ENCODE measurements around the genes RAG2 and LRRC4C.

- PRO-cap, 3 experiments, result no peak in any of the 3 experiments
- RRBS, result no CpG with 5 or more reads among the region's 6 CpGs
Measured at GRCh38 chr11:34624488-34625352, 3.8 kb downstream of the EHF start.

- PRO-cap, 3 experiments, result no peak in any of the 3 experiments
- RRBS, result no CpG with 5 or more reads among the region's 8 CpGs
Measured at GRCh38 chr11:34912889-34913485, 3.2 kb downstream of the APIP start.

- PRO-cap, 3 experiments, result no peak in any of the 3 experiments
- RRBS, result no CpG with 5 or more reads among the region's 1 CpG
Measured at GRCh38 chr11:35111054-35111318, 28.0 kb upstream of the CD44 start.

GRCh38 chr11:35116605-35117223, 22.3 kb upstream of the CD44 start:
- PRO-cap, 3 experiments, result no peak in any of the 3 experiments
- RRBS, result no CpG with 5 or more reads among the region's 3 CpGs

GRCh38 chr11:35139502-35139973, 567 bp downstream of the CD44 start:
- PRO-cap, 3 experiments, result peak in 3 of 3 experiments; most common plus-strand start chr11:35139776 (in 2); most common minus-strand start chr11:35139693 (in 3)
- RRBS, result 2% methylated on average over 14 of the region's 18 CpGs

DNA sequence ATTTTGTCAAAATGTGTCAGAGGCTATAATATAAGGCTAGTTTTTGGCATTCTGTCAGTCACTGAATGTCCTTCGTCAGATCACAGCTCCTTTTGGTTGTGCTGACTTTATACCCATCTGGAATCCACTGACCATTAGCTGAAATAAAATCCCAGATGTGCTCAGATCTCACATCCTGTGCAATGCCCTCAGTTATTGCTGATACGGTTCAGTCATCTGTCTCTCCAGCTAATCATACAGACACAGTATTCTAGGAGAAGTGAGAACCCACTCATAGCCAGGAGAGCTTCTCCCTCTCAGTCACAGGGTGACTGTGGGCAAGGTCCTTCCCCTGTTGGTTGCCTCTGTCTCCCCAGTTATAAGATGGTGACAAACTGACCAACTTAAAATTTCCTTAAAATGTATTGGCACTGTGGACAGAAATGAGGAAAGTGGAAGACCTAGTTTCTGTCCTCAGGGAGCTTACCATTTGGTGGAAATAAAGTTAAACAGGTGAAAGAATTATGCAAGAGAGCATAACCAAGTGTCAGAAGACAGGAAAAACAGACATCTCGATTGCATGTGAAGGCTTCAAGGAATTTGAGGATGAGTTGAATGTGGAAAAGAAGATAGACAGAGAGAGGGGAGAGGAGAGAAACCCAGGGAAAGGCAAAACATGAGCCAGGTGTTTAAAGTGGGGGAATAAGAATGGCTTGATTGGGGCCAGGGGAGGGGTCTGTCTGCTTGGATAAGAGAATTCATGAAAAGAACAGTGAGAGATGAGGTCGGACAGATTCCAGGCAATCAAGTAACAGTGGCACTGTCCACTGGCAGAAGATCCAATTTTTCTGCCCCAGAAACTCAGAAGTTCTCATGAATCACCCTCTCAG, 11.8 kb downstream of the CD44 start:
- PRO-cap, 3 experiments, result peak in 1 of 3 experiments; most common plus-strand start position 618 of the sequence (in 1)
- RRBS, result no CpG with 5 or more reads among the region's 4 CpGs

DNA sequence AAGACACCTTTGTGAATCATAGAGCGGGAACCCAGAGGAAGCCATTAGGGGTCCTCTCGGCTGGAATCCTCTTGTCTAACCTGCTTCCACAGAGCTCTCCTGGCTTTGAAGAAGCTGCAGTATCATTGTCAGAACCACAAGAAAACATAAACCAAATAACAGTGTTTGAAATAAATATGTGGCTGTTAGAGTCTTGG, 37.9 kb downstream of the CD44 start:
- PRO-cap, 3 experiments, result no peak in any of the 3 experiments
- RRBS, result no CpG with 5 or more reads among the region's 2 CpGs

GRCh38 chr11:35340085-35340581, 79.2 kb downstream of the SLC1A2 start:
- PRO-cap, 3 experiments, result no peak in any of the 3 experiments
- RRBS, result no CpG with 5 or more reads among the region's 3 CpGs

DNA sequence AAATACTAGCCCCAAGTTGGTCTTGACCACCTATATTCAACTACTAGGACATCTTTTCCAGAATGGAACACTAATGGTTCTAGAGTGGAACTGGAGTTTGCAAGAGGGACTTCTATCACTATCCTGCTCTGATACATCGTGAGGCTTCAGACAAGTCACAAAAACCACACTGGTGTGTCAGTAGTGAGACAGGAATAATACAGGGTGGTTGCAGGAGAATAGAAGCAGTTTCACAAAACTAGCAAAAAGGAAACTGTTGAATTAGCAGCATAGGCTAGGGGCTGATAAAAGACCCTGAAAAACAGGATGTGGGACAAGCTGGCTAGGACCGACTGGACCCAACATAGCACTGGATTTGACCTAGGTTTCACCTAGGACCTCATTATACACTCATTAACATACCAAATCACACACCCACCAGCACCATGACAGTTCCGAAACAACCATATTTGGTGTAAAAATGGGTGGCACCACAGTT, 76.4 kb downstream of the SLC1A2 start:
- PRO-cap, 3 experiments, result no peak in any of the 3 experiments
- RRBS, result no CpG with 5 or more reads among the region's 3 CpGs

DNA sequence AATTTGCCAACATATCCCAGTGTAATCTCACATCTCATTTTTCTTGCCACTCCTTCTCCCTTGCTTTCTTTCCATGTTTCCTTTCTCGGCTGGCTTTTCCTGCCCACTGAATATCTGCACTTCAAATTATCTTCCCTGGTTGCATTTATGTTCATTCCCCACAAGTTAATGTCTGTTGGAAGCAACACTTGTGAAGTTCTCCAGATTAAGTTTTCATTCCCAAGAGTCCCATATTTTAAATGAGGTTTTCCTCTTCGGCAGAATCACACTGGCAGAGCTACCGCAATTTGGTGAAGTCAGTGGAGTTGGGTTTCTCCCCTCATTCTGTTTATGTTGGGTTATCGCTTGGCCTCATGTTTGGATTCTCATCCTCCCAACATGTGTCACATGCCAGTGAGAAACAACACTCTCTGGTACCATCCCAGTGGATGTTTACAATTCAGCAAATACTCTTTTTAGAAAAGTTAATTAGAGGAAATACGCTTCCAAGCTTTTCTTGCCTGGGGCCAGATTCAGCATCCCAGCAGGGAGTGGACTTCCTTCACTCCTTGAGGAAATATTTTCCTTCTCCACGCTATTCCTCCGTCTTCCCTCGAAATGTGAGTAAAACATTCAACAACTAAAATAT, 2.2 kb downstream of the PAMR1 start:
- PRO-cap, 3 experiments, result no peak in any of the 3 experiments
- RRBS, result no CpG with 5 or more reads among the region's 8 CpGs

- PRO-cap, 3 experiments, result no peak in any of the 3 experiments
- RRBS, result no CpG with 5 or more reads among the region's 15 CpGs
Measured at GRCh38 chr11:36057200-36058068, 113.6 kb downstream of the LDLRAD3 start.

- PRO-cap, 3 experiments, result no peak in any of the 3 experiments
Measured at GRCh38 chr11:36421021-36421246, 89.1 kb downstream of the TRAF6 start.

DNA sequence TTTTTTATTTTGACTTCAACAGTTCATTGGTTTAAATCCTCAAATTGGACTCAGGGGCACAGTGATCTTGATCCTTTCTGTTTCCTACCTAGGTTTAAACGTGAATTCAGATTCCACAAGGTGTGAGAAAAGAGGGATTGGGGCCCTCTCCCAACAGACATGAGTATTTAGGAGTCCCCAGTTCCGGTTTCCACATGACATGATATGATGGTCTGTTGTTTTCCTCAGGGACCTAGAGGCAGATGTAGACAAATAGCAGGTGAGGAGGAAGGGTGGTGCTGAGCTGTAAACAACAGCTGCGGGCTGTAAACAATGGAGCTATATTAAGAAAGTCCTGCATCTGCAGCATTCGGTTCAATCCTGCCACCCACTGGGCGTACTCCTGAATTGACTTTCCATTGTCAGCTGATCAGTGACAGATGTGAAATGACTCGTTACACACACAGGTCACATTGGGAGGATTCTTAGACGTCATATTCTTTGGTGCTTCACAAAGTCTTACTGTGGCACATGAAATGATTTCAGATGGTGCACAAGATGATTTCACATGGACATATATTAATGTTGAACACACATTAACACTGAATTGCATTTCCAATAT, 26.9 kb upstream of the RAG1 start:
- PRO-cap, 3 experiments, result no peak in any of the 3 experiments
- RRBS, result no CpG with 5 or more reads among the region's 7 CpGs

GRCh38 chr11:36598025-36598559, at the start of gene RAG2:
Gene RAG2, minus strand, starts transcription at chr11:36598236.
- PRO-cap, 3 experiments, result no peak in any of the 3 experiments
- RRBS, result no CpG with 5 or more reads among the region's 2 CpGs

DNA sequence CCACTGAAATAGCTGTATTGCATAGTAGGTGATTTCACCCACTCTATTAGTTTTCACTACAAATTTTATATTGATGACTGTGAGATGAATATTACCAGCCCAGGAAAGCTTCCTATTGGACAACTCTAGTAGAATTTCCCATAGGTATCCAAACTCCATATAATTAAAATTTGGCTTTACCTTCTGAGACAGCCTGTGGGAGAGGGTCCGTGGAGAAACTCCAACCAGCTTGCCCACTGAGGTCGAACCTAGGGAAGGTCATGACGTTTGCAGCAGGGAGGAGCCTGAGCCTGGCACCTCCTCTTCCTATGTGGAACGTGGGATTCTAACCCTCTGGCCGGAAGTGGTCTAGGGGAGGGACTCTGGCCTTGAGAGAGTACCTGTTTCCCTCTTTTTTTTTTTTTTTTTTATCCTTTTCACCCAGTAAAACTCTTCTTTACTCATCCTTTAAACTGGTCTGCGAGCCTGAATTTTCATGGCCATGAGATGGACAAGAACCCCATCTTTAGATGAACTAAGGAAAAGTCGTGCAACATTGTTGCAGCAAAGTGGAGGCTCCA, 1360.1 kb downstream of the LRRC4C start:
- PRO-cap, 3 experiments, result no peak in any of the 3 experiments
- RRBS, result no CpG with 5 or more reads among the region's 7 CpGs

DNA sequence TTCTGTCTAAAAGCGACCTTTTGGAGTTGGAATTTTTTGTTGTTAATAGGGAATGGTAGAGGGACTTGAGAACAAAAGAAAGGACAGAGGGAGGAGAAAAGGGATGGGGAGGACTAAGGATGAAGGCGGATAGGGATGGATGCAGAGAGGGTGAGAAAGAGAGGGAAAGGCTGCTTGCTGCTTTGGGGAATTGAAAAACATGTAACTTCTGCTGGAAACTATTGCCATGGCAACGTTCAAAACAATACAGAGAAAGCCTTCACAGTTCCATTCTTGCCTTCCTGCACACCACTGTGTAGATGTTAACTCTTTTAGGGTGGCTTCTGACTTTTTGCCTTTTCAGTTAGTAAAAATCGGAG, 1178.6 kb downstream of the LRRC4C start:
- PRO-cap, 3 experiments, result no peak in any of the 3 experiments
- RRBS, result no CpG with 5 or more reads among the region's 4 CpGs

GRCh38 chr11:41459440-41459886, at the start of gene LRRC4C:
Gene LRRC4C, minus strand, starts transcription at chr11:41459652.
- PRO-cap, 3 experiments, result no peak in any of the 3 experiments
- RRBS, result no CpG with 5 or more reads among the region's 10 CpGs

DNA sequence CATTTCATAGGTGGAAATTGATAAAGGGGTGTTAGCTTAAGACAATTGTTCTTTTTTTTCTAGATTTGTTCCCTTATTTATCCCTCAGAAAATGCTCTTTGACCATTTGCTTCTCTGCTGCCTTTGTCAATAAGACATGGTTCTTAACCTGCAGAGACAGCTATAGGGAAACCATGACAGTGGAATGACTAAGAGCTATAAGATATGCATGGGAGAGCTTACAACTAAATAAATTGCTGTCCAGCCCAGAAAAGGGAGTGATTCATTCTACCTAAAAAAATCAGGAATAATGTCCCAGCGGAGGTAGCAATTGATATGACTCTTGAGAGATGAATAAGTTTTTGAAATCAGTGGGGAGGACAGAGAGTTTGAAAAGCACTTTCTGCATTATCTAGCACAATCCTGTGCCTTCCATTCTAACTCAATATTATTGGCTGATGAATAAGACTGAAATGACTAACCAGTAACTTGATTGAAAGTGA, 680.6 kb upstream of the API5 start:
- PRO-cap, 3 experiments, result no peak in any of the 3 experiments
- RRBS, result no CpG with 5 or more reads among the region's 1 CpG

- PRO-cap, 3 experiments, result no peak in any of the 3 experiments
- RRBS, result no CpG with 5 or more reads among the region's 8 CpGs
Measured at GRCh38 chr11:42874705-42875218, 437.0 kb upstream of the API5 start.

GRCh38 chr11:43462148-43462653, 103.5 kb downstream of the TTC17 start:
- PRO-cap, 3 experiments, result no peak in any of the 3 experiments
- RRBS, result no CpG with 5 or more reads among the region's 3 CpGs

All from breast (tissue), 4 donors.